Camera-type eye (tissue), 1 donor: ENCODE results near the gene MALL.

DNA sequence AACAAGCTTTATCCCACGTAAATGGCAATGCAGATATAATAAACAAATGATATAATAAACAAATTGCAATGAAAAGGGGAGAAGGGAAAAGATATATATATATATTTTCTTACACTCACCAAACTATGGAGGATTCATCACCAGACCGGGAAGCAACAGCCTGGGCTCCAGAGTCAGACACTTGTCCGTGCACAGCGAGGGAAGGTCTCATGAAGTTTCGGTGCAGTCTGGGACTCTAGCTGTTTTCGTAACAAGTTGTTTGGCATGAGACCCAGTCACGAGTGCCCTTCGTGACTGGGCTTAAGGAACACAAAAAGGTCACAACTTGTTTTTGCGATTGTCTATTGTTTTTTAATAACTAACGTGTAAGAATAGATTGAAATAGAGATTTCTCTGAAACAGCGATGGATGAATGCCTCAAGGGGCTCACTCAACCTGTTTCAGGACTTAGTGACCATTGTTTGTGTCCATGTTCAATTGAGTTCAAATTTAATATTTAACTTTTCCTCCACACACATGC lies 66.9 kb downstream of the LIMS1 start:
- RAMPAGE, long total RNA: no peak

DNA sequence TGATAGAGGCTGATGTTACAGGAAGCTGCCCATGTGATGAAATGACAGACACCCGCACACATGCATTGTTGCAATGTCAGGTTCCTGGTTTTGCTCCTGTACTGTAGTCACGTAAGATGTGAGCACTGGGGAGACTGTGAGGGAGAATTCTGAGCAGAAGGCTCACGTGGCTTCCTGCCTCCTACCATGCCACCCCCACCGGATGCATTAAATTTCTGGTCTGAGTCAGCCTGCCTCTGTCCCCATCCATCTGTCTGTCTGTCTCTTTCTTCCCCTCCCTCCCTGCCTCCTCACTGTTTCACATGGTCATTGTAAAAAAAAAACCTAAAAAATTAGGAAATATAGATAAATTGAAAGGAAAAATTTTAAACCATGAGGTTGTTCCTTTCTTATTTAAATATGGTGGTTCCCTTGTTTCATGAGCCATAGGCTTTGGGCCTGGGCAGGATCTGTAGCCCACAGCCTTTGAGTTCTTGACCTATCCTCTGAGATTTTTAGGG lies 66.6 kb upstream of the RANBP2 start:
- RAMPAGE, long total RNA: no peak

- RAMPAGE, long total RNA: no peak
Measured at GRCh38 chr2:108684356-108685461, 34.6 kb upstream of the RANBP2 start.

- RAMPAGE, long total RNA: no peak
Measured at GRCh38 chr2:108701230-108701553, 18.1 kb upstream of the RANBP2 start.

DNA sequence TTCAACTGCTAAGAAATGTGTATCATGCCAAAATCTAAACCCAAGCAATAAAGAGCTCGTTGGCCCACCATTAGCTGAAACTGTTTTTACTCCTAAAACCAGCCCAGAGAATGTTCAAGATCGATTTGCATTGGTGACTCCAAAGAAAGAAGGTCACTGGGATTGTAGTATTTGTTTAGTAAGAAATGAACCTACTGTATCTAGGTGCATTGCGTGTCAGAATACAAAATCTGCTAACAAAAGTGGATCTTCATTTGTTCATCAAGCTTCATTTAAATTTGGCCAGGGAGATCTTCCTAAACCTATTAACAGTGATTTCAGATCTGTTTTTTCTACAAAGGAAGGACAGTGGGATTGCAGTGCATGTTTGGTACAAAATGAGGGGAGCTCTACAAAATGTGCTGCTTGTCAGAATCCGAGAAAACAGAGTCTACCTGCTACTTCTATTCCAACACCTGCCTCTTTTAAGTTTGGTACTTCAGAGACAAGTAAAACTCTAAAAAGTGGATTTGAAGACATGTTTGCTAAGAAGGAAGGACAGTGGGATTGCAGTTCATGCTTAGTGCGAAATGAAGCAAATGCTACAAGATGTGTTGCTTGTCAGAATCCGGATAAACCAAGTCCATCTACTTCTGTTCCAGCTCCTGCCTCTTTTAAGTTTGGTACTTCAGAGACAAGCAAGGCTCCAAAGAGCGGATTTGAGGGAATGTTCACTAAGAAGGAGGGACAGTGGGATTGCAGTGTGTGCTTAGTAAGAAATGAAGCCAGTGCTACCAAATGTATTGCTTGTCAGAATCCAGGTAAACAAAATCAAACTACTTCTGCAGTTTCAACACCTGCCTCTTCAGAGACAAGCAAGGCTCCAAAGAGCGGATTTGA lies 21.7 kb upstream of the CCDC138 start:
- RAMPAGE, long total RNA: no peak

GRCh38 chr2:108782072-108782410 lies 4.5 kb upstream of the CCDC138 start:
- RAMPAGE, long total RNA: no peak

DNA sequence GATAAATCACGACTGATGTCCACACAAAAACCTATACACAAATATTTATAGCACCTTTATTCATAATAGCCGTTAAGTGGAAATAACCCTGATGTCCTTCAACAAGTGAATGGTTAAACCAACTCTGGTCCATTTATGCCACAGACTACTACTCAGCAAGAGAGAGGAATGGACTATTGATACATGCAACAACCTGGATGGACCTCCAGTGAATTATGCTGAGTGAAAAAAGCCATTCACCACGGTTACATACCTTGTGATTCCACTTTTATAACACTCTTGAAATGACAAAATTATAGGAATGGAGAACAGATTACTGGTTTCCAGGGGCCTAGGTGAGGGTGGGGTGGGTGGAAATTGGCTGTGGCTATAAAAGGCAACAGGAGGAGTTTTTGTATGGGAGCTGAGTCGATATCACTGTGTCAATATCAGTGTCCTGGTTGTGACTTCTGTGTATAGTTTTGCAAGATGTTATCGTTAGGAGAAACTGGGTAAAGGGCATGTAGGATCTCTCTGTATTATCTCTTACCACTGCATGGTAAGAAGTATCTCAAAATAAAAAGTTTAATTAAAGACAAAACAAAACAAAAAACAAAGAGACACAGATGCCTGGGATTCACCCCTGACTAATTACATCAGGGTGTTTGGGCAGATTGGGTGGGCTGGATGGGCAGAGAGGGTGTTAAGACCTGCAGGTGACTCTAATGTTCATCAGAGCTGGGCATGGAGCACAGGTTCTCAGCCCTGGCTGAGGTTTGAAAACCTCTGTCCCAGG lies 84.4 kb downstream of the EDAR start:
- RAMPAGE, long total RNA: no peak

DNA sequence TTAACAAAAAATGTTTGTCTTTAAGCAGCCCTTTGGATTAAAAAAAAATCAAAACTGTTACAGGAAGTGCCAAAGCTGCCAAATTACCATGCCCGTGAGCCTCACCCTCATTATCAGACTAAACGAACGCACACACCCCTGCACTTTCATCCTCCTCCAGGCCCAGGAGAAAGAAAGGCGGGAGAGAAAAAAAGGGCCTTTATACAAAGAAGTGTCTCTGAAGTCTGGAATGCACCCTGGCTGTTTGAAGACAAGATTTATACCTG lies 31.1 kb downstream of the EDAR start:
- RAMPAGE, long total RNA: no peak

GRCh38 chr2:109127921-109128584 lies 952 bp upstream of the SH3RF3 start:
- RAMPAGE, long total RNA: no peak

GRCh38 chr2:109230677-109231323 lies 101.8 kb downstream of the SH3RF3 start:
- RAMPAGE, long total RNA: no peak

- RAMPAGE, long total RNA: no peak
Measured at GRCh38 chr2:109321721-109322703, 193.0 kb downstream of the SH3RF3 start.

GRCh38 chr2:109567849-109568048 lies 46.0 kb downstream of the SEPTIN10 start:
- RAMPAGE, long total RNA: no peak

DNA sequence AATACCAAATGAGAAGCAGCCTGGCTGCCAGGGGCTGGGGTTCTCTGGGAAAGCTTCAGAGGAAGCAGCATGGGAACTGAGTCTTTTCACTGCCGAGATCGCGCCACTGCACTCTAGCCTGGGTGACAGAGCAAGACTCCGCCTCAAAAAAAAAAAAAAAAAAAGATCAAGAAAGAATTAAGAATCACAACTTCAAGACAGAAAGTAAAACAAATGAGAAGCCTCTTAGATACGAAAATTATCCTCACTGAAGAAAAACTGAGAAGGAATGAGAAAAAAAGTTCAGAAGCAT lies 4.3 kb downstream of the SEPTIN10 start:
- RAMPAGE, long total RNA: no peak

GRCh38 chr2:109612709-109613223 lies 1.0 kb downstream of the SEPTIN10 start:
- RAMPAGE, long total RNA: no peak

- RAMPAGE, long total RNA: no peak
Measured at GRCh38 chr2:109644134-109644504, 30.0 kb downstream of the SOWAHC start.

DNA sequence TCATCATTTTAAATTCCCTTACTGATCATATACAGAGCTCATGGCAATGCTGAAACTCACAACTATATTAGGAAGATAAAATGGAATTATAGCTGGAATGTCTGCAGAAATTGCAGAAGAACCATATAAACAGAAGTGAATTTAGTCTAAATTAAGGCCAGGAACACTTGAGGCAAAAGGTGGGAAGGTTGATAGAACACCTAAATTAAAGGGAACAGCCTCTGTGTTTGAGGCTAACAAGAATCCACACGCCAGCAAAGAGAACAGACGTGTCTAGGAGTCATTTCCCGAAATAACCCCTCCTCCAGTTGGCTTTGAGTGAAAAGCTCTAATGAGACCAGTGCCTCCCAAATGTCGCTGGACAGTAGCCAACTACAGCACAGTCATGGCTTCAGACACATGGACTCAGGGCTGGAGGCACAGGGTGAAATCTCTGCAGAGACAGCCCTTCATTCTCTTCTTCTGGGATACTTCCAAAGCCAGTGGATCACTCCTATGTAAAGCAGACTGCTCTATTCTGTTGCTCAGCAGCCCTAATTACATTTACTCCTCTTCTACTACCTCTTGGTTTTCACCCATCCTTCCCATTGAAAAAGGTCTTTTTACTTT lies 49.5 kb downstream of the SOWAHC start:
- RAMPAGE, long total RNA: no peak

DNA sequence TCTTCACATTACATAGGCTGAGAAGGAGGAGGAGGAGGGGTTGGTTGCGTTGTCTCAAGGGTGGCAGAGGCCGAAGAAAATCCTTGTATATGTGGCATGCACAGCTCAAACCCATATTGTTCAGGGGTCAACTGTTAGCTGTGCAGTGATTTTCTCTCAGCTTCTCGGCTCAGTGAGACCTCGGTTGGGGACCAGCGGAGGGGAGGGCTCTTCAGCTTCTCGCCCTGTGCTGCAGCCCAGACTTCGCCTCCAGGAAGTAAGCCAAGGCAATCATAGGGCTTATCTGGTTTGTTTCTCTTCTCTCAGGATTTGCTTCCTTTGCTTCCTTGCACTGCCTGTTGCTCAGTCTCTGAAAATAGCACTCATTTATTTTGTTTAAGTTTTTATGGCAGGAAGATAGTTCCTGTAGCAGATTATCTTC lies 85.5 kb downstream of the SOWAHC start:
- RAMPAGE, long total RNA: no peak

GRCh38 chr2:110101835-110102486 lies 13.7 kb downstream of the MALL start:
- RAMPAGE, long total RNA: no peak

DNA sequence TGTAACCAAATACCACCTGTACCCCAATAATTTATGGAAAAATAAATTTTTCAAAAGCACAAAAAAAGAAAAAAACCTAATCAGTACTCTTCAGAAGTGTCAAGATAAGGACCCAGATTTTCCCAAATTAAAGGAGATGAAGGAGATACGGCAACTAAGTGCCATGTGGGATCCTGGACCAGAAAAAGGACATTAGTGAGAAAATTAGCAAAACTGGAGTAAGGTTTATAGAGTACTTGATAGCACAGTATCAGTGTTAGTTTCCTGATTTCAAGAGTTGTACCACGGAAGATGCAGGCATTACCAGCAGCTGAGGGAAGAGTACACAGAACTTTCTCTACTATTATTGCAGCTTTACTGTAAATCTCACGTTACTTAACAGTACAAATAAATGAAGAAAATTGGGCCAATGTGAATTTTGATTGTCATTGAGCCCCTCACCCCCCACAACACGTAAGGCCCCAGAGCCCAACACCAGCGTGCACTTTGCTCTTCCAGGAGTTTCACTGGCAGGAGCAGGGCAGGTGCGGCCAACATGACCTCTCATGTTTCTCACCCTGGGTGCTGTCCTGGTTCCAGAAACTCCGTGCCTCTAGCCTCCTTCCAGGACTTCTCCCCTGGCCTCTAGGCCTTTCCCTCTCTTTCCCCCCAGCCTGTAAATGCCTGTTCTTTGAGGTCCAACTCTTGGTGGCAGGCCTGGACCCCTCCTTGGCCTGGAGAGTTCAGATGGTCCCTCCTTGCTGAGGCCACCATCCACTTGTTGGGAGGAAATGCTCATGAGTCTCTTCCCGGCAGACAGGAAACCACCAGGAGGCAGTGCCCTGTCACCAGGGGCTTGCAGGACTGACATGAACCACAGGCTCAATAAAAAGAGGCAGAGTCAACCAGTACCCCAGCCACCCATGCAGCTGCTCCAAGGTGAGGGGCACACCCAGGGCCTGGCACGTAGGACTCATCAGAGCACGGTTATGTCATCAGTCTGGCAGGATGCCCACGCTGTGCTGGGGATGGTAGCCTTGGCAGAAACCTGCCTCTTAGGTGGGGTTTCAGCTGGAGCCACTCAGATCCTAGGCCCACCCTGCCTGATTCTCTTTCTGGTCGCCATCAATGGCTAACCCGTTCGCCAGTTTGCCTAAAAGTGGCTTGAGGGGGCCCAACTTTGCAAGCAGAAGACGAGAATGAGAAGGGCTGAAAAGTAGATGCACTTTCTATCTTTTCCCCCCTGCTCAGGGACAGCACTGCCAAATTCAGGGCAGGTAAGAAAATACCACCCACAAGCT lies 1.6 kb downstream of the MALL start:
- RAMPAGE, long total RNA: no peak

- RAMPAGE, long total RNA: no peak
Measured at GRCh38 chr2:110115388-110116339, at the start of gene MALL. MALL (minus strand) TSS chr2:110115822.